Duodenum (tissue), 1 donor: ENCODE measurements around a stretch of chr7.

GRCh38 chr7:52860535-52860890 lies 174.9 kb upstream of the POM121L12 start:
- PRO-cap, result no peak

DNA sequence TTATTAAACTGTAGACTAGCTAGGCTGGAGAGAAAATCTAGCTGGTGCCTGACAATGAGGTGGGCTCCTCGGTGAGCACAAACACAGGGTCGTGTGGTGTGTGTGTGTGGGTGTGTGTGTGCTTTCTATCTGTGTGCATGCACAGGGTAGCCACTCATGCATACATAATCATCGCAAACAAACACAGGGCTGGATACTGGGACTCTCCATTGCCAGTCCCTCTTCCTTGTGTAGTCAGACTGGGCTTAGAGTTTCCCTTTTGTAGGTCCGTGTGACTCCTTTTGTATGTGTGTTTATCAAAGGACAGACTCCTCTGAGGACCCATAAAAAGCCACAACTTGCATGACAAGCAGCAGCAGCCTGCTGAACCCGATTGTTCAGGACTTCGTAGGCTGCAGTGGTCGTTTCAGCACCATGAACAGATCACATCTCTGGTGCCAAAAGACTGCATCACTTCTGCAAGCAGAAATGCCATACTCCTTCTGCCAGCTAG lies 838 bp downstream of the VSTM2A start:
- PRO-cap, result no peak

GRCh38 chr7:54967203-54967655 lies 51.6 kb upstream of the EGFR start:
- PRO-cap, result no peak

DNA sequence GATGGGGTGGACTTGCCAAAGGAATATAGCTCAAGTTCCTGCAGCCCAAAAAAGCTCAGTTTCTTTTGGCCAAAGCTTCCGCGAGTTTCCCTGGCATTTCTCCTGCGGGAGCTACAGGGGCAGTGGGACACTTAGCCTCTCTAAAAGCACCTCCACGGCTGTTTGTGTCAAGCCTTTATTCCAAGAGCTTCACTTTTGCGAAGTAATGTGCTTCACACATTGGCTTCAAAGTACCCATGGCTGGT lies 807 bp upstream of the EGFR start:
- PRO-cap, result no peak

DNA sequence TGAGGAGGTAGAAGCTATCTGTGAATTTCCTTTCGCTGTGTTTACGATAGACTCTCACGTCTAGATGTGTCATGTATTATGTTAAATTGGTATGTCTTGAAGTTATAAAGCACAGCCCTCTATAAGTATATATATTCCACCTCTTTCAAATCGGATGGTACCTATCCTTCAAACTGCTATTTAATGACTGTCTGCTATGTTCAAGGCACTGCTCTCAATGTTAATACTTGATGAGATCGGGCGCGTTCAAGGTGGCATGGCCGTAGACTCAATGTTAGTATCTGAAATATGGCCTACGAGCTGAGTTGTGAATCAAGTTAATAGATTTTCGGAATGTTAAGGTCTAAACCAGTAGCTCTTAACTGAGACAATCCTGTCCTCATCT lies 24.0 kb downstream of the EGFR start:
- PRO-cap, result no peak

DNA sequence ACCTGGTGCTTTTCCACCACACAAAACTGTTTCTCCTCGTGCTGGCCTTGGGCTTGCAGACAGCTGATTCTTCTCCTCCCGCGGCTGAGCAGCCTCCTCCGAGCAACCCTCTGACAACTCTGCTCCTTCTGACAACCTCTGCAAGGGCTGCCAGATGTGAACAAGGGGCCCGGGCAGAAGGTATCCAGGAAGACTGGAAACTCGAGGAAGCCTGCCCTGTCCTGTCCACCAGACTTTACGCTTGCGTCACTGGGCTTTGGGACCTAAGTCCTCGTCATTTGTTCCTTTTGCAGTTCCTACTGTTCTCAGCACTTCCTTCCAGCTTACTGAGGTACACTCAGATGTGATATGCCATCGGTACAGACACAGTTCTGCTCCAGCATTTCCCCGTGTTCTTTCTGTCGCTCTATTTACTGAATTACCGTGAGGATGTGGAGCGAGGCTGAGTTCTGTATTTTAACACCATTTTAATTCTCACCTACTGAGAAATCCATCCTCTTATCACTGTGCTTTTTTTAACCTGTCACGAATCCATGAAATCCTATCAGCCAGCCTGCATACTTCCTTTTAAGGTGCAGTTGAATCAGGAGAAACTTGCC lies 82.3 kb downstream of the EGFR start:
- PRO-cap, result no peak

- PRO-cap, result no peak
Observed at GRCh38 chr7:55110867-55111438, 92.1 kb downstream of the EGFR start.

GRCh38 chr7:55152317-55152768 lies 133.5 kb downstream of the EGFR start:
- PRO-cap, result no peak

DNA sequence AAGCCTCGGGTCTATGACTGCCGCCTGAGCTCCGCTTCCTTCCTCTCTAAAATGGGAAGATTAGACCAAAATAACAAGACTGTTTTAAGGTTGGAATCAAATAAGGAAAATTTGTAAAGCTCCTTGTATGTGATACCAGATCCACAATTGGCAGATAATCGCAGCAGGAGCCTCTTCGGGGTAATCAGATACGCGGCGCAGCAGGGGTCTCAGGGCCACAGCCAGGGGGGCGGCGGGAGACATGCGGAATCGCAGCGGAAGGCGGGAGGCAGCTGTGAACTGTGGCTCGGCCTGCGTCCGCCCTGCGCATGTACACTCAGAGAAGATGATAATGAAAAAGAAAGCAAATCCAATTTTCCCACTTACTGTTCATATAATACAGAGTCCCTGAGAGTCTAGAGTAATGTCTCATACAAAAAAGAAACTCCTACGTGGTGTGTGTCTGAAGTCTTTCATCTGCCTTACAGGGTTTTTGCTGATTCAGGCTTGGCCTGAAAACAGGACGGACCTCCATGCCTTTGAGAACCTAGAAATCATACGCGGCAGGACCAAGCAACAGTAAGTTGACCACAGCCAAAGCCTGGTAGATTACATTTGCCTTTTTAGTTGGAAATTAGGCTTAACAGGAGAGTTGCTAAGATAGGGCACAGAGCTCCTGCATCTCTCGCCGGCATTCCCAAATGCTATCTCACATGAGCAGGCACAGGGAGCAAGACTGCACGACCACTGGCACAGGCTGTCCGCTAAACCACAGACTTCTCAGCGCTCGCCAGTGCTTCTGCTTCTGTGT lies 138.6 kb downstream of the EGFR start:
- PRO-cap, result no peak

- PRO-cap, result no peak
Observed at GRCh38 chr7:55189341-55190335, 170.8 kb downstream of the EGFR start.

DNA sequence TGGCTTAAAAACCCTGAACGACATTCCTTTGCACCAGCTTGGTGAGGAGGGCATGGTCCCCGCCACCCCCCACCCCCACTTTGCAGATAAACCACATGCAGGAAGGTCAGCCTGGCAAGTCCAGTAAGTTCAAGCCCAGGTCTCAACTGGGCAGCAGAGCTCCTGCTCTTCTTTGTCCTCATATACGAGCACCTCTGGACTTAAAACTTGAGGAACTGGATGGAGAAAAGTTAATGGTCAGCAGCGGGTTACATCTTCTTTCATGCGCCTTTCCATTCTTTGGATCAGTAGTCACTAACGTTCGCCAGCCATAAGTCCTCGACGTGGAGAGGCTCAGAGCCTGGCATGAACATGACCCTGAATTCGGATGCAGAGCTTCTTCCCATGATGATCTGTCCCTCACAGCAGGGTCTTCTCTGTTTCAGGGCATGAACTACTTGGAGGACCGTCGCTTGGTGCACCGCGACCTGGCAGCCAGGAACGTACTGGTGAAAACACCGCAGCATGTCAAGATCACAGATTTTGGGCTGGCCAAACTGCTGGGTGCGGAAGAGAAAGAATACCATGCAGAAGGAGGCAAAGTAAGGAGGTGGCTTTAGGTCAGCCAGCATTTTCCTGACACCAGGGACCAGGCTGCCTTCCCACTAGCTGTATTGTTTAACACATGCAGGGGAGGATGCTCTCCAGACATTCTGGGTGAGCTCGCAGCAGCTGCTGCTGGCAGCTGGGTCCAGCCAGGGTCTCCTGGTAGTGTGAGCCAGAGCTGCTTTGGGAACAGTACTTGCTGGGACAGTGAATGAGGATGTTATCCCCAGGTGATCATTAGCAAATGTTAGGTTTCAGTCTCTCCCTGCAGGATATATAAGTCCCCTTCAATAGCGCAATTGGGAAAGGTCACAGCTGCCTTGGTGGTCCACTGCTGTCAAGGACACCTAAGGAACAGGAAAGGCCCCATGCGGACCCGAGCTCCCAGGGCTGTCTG lies 172.8 kb downstream of the EGFR start:
- PRO-cap, result no peak

- PRO-cap, result no peak
Observed at GRCh38 chr7:55255518-55256256, 109.5 kb upstream of the LANCL2 start.

DNA sequence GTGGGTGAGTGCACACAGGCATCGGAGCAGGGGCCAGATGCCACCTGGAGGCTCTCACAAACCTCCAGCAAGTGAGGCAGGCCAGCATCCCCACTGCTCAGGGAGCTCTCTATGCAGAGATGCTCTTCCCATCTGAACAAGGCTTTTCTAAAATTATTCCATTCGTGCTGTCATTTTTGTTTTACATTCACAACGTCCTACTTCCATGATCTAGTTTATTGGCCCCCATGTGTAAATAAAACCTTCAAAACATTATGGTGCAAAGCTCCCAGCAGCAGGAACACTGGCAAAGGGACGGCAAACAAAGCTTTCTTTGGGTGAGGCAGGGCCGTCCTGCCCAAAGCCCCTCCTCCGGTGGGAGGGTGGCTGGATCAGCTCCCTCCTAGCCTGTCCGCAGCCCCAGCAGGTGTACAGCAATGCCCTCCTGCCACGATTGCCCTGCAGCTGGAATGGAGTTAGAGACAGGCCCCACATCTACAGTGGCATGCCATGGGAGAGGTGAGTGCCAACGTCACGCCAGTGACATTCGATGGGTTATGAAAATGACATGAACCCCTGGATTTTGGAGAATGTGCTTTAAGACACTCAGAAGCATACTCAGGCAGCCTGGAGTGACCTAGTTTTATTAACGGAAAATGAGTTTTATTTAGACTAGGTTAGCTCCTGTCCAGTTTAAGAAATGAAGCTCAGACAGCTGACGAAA lies 50.4 kb downstream of the VOPP1 start:
- PRO-cap, result no peak

- PRO-cap, result unidirectional peak, minus-strand start at chr7:55574174
Observed at GRCh38 chr7:55574114-55574728, 1.9 kb upstream of the VOPP1 start.

DNA sequence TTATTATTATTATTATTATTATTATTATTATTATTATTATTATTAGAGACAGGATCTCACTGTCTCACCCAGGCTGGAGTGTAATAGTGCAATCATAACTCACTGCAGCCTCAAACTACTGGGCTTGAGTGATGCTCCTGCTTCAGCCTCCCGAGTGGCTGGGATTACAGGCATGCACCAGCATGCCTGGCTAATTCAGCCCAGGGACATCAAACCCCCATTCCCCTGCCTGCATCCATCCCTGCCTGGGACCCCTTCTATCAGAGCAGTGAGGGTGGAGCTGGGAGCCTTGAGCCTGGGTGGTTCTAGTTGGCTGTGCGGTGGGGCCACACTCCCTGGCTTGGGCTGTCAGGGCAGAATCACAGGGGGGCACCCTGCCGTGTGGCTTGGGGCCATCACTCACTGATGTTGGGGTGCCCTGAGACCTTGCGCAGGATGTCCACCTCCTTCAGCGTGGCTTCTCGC lies 5.5 kb downstream of the PHKG1 start:
- PRO-cap, result no peak

DNA sequence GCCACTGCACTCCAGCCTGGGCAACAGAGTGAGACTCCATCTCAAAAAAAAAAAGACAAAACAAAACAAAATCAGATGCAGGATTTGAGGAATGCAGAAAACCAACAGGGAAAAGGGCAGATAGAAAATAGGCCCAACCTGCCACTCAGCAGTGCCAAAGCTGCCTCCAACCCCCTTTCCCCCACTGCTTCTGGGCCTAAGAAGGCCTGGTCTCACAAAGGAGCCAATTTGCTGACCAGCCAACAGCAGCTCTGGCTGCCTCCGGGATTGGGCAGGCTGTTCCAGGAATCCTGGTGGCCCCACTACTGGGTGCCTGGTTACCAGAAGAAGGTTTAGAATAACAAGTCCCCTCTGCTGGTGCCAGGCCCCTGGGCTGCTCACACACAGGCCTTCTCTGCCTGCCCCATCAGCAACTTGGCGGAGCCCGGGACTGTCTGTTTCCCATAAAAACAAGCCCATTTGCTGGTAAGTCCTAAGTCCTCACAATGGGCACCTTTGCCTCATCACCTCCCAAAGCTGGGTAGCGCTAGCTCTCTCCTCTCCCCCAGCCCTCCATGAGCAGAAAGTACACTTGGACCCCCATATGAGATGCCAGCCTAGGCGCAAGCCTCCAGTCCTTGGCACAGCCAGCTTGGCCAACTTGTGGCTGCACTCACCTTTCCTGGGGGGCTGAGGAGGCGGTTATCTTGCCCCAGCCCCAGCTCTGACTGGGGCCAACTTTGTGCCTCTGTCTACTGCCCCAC lies 1.1 kb downstream of the PHKG1 start:
- PRO-cap, result no peak

DNA sequence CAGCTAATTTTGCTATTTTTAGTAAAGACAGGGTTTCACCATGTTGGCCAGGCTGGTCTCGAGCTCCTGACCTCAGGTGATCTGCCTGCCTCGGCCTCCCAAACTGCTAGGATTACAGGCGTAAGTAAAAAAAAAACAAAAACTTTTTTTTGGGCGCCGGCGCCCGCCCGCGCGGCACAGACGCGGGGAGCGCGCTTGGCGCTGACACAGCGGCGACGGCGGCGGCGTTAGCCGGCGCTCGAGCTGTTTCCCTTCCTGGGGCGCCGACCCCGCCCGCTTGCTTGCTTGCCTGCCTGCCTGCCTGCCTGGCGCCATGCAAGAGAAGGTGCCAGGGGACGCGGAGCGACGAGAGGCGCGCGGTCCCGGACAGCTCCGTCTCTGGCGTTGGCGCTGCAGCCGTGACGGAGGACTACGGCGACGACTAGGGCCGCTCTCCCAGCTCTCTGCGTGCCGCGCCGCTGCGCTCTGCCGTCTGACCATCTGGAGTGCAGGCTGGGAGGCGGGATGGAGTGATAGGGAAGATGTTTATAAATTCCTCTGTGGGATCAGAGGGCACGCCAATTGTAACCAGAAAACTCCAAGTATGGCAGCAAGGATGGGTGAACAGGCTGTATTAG lies 171.5 kb upstream of the NUPR2 start:
- PRO-cap, result no peak

DNA sequence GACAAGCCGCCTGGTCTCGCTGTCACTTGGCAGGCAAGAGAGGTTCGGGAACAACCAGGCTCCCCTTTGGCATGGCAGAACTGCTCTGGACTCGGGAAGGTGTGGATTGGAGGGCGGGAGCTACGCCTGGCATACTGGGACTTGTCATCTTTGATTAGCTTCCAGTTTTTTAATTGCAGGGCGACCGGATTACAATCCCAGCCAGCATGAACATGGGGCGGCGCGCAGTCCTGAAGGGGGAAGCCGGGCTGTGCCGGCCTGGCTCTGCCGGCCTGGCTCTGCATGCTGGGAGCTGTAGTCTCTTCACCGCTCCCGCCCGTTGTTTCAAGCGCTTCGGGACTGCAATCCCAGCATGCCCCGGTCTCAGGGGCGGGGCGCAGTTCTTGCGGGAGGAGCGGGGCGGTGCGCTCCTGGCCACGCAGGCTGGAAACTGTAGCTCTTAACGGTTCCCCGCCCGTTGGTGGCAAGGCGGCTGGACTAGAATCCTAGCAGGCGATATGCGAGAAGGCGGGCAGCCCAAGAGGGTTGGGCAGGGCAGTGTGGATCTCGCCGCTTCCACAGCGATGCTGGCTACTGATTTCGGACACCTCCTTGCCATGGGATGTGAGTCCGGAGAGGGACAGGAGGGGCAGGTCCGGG lies 45.5 kb upstream of the ZNF716 start:
- PRO-cap, result no peak

DNA sequence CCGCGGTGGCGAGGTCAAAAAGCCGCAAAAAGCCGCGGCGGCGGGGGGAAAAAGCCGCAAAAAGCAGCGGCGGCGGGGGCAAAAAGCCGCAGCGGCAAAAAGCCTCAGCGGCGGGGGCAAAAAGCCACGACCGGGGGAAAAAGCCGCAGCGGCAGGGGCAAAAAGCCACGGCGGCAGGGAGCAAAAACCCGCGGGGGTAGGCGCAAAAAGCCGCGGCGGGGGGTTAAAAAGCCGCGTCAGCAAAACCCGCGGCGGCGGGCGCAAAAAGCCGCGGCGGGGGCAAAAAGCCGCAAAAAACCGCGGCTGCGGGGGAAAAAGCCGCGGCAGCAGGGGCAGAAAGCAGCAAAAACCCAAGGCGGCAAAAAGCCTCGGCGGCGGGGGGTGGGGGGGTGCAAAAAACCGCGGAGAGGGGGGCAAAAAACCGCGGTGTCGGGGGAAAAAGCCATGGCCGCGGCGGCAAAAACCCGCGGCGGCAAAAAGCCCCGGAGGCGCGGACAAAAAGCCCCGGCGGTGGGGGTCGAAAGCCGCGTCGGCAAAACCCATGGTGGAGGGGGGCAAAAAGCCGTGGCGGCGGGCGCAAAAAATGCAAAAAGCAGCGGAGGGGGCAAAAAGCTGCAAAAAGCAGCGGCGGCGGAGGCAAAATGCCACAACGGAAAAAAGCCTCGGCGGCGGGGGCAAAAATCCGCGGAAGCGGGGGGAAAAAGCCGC lies 418.6 kb downstream of the ZNF716 start:
- PRO-cap, result unidirectional peak, plus-strand start at position 293 of the sequence

GRCh38 chr7:63925517-63926191 lies 73.0 kb upstream of the ZNF722 start:
- PRO-cap, result no peak